SJSA1 (cell line): ENCODE data around the gene SLC39A6.

DNA sequence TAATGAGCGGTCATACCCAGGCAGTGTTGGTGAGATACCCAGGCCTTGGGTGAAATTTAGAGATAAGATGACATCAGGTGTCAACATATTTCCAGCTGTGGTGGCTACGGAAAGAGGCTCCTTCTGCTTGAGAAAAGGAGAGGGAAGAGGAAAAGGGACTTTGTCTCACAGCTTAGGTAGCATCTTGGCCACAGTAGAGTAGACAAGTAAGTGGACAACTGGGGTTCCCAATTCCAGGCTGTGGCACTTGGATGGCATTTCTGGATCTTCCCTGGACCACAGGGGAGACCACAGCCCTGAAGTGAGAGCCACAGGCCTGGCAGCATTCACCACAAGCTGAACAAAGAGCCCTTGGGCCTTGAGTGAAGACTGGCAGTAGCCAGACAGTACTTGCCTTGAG is 226.0 kb upstream of the KLHL14 start:
- RAMPAGE, long total RNA = no peak

DNA sequence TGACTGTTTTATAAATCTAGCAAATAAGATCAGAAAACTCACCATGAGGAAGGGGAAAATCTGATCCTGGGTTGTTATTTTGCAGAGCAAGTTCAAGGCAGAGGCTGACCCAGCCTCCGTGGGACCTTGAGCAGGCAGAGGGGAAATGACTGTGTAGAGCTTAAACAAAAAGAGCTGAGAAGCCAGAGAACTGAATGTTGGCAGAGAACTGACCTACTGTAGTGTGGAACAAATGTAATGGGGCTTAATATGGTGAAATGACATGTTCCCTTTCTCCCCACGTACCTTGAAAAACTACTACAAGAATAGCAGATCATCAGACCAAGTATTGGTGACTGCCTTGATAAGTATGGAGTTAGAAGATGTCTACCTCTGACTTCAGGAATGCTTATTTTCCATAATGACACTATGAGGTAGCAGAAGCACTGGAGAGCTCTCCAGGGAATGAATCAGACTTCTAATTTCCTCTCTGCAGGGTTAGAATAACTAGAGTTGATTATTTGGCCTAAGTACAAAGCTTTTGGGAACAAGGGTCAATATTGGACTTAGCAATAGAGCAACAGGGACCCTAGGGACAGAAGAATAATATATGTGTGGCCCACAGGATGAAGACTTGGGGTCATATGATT is 304.4 kb downstream of the CCDC178 start:
- RAMPAGE, long total RNA = no peak

DNA sequence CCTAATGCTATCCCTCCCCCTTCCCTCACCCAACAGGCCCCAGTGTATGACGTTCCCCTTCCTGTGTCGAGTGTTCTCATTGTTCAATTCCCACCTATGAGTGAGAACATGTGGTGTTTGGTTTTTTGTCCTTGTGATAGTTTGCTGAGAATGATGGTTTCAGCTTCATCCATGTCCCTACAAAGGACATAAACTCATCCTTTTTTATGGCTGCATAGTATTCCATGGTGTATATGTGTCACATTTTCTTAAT is 192.2 kb downstream of the CCDC178 start:
- RAMPAGE, long total RNA = no peak

GRCh38 chr18:34222520-34223590 is 1.9 kb downstream of the NOL4 start:
- RAMPAGE, long total RNA = no peak

DNA sequence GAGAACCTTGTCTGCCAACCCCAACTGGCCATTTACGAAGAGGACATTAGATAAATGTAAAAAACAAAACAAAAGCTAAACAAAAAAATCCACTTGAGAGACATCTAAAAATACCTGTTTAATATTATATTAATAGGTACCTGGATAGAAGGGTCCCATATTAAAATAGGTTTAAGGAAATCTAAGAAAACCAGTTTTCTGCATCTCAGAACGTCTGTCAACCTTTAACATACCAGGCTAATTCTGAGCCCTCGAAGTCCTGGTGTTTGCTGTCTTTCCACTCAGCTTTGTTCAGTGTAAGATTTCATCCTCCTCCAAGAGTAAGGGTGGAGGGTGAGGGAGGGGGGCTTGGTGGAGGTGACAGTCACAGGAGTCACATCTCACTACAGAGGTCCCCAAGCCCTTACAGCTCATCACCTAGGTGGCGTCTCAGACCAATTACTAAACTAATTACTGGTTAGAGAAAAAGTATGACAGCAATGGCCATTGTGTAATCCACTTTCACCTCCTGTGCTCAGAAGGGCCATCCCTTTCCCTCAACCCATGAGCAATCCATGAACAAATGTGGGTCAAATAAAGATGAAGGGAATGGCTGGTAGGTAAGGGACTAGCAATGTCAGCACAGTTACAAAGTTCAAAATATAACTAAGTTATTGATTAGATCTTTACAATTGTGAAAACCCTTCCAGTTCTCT is 98.0 kb downstream of the DTNA start:
- RAMPAGE, long total RNA = no peak

DNA sequence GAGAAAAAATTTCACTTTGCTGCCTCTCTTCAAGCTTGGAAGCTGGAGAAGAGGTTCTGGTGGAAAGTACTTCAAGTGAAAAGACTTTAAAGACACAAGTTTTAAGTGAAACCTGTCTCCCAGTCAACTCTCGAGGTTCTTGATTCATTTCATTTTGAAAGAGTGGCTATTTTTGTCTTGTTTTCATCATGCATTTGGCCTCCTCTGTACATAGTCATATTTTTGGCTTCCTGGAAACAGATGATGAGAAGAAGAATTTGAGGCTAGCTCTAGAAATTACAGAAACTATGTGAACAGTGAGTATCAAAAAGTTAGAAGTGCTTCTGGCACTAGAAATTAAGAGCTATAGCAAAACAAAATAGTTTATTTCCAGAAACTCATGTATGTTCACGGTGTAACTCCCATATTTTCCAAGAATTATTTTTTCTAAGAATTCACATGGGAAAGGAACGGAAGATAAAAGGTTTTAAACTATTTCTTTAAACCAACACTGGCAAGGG is 124.9 kb downstream of the DTNA start:
- RAMPAGE, long total RNA = no peak

- RAMPAGE, long total RNA = no peak
Measured at GRCh38 chr18:34978745-34979605, 62.2 kb upstream of the MAPRE2 start.

- RAMPAGE, long total RNA = no peak
Measured at GRCh38 chr18:35010787-35011673, 30.2 kb upstream of the MAPRE2 start.

DNA sequence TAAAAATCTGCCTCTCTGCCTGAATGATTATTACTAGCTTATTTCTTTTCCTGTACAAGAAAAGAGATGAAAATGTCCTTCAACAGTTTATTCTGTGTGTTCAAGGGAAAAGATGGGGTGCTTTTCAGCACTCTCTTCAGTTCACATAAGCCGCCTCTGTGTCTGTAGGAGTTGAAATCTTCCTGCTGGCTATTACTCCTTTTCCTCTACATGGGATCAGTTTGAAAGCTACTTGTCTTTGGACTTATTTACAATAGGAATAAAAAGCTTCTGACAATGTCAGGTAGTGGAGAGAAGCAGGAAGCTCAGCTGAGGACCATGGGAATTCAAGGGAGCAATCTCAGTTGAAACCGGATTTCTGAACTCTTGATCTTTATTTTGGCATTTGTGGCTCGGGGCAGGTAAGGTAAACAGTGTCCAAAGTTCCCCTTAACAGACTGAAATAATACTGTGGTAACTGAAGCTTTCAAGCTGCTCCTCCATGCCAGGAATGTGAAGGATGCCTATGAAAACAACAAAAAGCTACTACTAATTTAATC is 43.4 kb downstream of the MAPRE2 start:
- RAMPAGE, long total RNA = no peak

DNA sequence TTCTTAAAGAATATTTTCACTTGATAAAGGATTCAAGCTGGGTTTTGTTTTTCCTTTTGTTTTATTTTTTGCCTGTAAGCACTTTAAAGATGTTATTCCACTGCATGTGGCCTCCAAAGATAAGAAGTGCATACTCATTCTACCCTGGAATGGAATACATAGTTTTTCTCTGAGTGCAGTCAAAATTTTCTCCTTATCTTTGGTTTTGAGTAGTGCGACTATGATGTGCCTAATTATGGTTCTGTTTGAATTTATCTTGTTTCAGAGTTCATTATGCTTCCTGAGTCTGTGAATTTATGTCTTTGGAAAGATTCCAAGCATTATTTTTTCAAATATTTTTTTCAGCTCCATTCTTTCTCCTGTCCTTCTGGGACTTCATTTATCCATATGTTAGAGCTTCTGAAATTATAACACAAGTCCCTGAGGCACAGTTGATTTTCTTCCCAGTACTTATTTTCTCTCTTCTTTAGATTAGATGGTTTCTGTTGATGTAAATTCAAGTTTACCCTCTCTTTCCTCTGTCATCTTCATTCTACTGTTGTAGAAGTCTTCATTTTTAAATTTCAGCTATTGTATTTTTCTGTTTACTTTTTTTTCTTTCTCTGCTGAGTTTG is 69.6 kb downstream of the MAPRE2 start:
- RAMPAGE, long total RNA = no peak

DNA sequence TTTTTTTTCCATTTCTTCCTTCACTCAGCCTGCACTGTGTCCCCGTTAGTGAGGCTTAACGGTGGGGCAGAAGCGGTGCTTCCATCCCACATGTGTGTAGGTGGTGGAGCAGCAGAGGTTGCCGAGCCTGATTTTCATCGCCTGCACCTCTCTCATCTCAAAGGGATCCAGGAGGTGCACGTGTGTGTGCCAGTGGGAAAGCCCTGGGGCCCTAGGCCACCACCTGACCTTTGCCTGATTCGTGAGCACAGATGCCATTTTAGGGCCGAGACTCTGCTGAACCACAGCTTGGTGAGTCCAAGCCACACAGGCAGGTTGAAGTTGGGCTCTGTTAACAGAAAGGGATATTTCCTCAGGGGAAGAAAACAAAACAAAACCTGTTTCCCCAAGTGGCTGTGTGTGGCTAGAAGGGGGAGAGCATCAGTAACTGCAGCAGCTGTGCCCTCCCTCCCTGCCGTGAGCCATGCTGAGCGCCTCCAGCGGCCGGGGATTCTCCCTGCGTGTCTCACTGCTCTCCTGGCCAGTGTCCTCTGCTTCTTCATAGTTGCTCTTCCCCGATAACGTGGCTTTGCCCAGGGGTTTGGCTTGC is 81.5 kb downstream of the MAPRE2 start:
- RAMPAGE, long total RNA = no peak

DNA sequence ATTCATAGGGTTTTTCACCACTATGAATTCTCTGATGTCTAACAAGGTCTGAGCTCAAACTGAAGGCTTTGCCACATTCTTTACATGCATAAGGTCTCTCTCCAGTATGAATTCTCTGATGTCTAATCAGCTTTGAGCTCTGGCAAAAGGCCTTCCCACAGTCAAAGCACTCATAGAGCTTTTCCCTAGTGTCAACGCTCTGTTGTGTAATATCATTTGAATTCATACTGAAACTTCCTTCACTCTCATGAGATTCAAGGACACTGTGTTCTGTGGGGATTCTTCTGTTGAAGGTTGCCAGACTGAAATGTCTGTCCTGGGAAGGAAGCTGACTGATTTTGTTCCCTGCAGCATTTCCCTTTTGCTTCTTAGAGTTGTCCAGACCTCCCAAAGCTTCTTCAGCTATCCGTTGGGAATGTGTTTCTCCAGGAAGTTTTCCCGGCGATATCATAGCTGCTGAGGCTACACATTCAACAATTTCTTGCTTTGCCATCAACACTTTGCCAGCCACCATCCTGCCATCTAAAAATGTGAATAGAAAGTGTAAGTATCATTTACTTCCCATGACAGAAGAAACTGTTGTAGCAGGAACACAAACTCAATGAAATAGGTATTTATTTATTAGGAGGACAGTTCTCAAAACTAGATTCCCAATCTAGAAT is 13.2 kb downstream of the ZNF397 start:
- RAMPAGE, long total RNA = no peak

- RAMPAGE, long total RNA = no peak
Measured at GRCh38 chr18:35289173-35290080, 602 bp downstream of the ZSCAN30 start.

GRCh38 chr18:35477422-35477921 is 20.3 kb downstream of the INO80C start:
- RAMPAGE, long total RNA = no peak

GRCh38 chr18:35702875-35703143 is 121.3 kb downstream of the GALNT1 start:
- RAMPAGE, long total RNA = no peak

DNA sequence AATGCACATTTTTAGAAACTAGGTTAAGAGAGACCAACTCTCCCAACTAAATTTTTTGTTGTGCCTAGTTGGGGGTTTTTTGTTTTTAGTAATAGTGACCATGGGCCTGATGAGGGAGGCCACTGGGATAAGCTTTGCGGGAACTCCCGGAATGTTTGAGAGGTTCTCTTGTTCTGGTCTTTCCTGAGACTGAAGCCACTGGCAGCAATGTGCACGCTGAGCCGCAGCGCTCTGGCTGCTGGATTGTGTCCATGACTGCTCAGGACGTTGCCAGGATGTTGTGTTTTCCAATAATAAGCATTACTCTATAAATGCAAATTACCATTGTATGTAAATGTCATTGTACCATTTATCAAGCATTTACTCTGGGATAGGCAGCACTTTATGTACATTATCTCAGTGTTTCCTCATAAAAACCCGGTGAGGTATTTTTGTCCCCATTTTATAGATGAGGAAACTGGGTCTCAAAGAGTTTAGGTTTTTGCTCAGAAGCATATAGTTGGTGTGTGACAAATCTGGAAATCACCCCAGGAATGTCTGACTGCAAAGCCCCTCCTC is 126.2 kb downstream of the GALNT1 start:
- RAMPAGE, long total RNA = no peak

DNA sequence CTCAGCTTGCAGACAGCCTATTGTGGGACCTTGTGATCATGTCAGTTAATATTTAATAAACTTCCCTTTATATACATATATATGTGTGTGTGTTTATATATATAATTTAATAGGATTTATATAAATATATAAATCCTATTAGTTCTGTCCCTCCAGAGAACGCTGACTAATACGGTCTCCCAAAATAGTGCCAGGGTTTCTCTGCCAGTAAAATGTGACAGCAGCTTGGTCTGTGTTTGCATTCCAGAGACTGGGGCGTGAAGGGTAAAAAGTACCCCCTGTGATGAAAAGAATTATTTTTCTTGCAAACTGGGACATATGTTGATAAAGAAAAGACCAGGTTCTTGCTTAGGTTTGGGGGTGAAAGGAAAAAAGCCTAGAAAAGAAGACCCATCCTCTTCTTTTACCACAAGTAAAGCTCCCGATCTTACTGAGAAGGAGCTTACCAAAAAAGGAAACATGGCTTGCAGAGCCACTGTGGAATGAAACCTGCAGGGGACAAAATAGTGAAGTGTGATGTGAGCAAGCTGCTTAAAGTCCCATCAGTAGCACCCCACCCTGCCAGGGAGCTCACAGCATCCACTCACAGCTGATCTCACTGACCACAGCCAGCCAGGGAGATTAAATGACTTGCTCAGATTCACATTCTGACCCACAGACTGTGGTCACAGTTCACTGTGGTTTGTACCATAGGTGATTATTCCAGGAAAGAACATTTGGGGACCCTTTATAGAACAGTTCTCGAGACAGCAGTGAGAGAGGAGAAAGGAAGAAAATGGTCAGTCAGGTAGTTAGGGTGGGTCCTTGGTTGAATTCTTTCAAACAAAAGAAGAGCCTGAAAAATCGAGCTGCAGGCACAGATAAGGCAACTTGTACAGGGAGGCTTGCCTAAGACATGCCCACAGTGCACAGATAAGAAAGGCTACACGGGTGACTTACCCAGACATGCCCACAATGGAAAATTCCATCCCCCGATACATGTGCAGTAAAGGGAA is 110.8 kb upstream of the C18orf21 start:
- RAMPAGE, long total RNA = no peak

- RAMPAGE, long total RNA = start-site peak on the minus strand at chr18:36129308-36129382, 915 and 723 reads in 2 replicates
Measured at GRCh38 chr18:36128843-36129602, at the start of gene SLC39A6. TSS of gene SLC39A6 (minus strand) at chr18:36129340.

- RAMPAGE, long total RNA = no peak
Measured at GRCh38 chr18:36176060-36176557, 11.2 kb upstream of the MOCOS start.

- RAMPAGE, long total RNA = no peak
Measured at GRCh38 chr18:36392746-36393462, 95.4 kb downstream of the FHOD3 start.